SJCRH30 (cell line): ENCODE measurements around a stretch of chr6.

DNA sequence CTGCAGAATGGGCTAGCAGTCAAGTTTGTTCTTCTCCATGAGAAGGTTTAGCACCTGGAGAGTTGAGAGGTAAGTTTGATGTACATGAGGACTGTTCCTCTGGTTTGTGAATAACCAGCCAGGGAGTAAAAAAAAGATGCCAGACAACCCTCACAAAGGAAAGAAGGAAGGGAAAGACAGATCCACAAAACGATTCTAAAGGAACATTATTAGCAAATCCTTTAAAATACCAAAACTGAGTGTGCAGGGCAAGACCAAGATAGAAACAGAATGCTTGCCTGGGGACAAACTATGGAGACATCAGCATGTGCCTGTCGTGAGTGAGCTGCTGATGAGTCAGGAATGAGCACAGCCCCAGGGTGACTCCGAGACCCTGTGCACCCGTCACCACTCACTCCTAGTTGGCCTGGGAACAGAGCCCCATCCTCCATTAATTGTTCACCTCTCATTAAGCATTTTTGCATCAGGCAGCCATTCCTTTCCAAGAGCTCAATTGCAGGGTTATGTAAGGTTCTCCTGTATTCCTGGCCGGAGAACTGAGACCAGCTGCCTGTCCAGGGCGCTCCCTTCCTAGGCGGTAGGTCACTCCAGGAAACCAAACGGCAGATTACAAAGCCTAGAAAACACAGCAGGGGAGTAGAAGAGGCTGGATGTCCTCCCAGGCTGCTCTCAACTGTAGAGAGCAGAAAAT is 532.9 kb upstream of the JARID2 start:
- RAMPAGE, long total RNA = no peak

GRCh38 chr6:14743877-14744359 is 502.0 kb upstream of the JARID2 start:
- RAMPAGE, long total RNA = no peak

- RAMPAGE, long total RNA = no peak
These were observed 455.8 kb upstream of the JARID2 start for GRCh38 chr6:14790098-14790461.

DNA sequence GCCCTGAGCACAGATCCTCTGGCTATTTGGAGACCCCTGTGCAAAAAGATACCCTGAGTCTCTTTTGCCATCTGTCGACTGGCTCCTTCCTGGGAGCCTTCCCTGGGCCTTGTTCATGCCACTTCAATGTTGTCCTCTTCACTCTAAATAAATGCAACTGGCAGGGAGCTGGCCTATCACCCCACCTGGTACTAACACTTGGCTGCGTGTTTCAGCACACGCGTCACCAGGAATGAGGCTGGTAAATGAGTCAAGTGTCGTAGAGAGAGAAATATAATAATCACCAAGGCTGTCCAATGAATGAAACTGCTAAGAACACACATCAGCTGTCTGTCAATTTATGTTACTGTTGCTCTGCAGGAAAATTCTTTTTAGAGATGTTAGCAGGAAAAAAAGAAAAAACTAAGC is 374.6 kb upstream of the JARID2 start:
- RAMPAGE, long total RNA = no peak

- RAMPAGE, long total RNA = no peak
These were observed 1.1 kb upstream of the JARID2 start for GRCh38 chr6:15244622-15245262.

GRCh38 chr6:15246951-15247407 is 1.1 kb downstream of the JARID2 start:
- RAMPAGE, long total RNA = no peak

GRCh38 chr6:15373700-15374299 is 127.9 kb downstream of the JARID2 start:
- RAMPAGE, long total RNA = no peak

DNA sequence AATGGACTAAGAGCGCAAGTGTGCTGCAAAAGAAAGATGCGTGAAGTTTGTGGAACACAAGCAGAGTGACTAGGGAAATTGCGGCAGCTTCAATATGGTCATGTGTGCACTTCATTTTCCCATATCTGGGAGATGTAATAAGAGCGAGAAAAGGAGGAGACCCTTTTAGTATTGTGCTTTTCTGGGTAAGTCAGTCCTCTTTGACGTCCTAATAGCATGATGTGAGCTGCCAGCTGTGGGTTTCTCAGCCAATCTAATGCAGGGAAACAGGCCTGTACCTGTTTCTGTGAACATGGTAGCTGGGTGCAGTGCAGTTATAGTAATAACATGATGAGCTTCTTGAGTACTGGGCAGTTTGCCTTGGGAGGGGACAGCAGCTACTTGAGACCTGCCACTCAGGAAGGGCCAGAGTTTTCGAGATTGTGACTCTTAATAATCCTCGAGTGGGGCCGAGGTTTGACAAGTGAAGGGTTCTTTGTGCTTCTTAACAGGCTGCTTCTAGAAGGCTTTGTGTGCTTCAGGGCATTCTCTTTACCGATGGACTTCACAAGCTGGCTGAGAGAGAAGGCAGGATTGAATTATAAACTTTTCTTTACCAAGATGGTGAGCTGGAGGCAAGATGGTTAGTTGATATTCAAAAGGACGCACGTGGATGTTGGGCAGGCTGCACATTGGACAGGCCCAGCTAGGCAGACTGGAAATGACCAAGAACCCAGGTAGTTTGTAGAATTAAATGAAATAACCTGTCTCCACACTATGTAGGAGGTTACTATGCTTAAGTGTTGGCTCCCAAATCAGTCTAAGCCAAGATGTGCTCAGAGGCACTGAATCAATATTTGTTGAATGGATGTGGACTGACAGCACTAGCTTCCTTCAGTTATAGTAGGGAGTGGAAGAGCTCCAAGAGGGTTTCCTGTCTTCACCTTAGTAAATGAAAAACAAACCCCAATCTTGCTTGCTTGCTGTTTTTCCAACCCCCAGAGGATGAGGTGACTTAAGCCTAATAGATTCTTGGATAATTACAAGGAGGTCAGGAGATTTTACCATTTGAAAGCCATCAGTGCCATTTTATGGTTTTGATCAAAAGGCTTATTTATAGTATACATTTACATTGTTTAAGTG is 180.3 kb downstream of the JARID2 start:
- RAMPAGE, long total RNA = no peak

DNA sequence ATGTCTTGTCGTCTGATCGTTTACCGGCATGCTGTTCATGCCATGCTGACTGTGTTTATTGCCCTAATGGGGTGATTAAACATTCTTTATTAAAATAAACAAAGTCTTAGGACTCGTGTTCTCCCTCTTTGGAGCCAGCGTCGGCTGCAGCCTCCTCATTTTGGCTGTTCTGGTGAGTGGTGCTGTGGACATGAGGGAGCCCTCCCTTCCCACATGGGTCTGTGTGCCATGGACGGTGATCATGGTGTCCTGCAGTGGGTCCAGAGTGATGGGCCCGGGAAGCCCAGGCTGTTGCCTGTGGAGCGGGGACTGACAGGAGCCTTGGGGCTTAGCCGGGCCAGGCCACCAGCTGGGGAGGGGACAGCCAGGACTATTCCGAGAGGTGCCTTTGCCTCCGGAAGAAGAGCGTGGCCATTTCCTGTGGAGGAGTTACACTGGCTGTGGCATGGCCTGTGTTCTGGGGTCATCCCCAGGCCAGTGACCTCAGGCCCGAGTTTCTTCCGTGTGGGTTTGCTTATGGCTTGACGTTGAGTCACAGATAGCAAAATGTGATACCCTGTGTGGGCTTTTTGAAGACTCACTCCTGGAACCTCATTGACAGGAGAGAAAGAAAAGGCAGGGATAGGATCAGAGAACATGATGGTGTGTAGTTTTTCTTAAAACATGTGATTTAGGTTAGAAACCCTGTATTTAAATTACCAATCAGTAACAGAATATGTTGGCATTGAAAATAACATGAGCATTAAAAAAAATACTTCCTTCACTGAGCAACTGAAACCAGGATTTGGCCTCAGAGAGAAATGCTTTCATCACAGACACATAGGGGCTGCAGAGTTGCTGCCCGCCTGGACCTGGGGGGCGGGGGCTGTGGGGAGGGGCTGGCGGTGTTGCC is 153.3 kb downstream of the DTNBP1 start:
- RAMPAGE, long total RNA = no peak

- RAMPAGE, long total RNA = no peak
These were observed 138.3 kb downstream of the DTNBP1 start for GRCh38 chr6:15524467-15524979.

DNA sequence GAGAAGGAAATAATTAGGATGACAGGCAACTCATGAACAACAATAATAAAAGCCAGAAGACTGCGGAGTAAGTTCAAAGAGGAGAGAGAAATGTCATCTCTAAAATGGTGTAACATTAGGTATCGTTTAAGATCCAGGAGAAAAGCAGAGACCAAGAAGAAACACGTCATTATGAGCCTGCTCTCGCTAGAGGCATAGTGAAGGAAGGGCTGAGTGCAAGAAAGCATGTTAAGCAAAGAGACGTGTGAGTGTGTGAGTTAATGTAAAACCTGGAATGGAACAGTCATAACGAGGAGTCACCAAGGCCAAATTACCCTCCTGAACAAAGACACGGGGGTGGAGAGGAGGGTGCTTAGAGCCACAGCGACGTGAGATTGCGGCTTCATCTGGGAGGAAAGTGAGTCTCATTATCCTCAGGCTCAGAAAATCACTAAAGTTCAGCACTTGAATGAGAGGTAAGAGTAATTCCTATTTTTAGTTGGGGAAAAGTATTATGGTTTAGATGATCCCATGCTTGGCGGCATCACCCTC is 136.7 kb downstream of the DTNBP1 start:
- RAMPAGE, long total RNA = no peak

DNA sequence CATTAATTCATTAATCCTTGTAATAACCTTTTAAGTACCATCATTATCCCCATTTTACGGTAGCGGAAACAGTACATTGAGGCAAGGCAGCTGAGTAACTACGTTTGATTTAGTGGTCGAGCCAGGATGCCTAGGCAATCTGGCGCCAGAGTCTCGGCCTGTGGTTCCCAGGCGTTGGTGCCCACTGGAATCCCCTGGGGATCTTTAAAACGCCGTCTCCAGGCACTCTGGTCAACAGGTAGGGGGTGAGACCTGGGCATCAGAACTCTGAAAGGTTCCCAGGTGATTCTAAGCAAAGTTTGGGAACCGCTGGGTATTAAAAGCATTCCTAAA is 1.0 kb downstream of the DTNBP1 start:
- RAMPAGE, long total RNA = no peak

- RAMPAGE, long total RNA = no peak
These were observed 19.9 kb downstream of the GMPR start for GRCh38 chr6:16257902-16259127.

DNA sequence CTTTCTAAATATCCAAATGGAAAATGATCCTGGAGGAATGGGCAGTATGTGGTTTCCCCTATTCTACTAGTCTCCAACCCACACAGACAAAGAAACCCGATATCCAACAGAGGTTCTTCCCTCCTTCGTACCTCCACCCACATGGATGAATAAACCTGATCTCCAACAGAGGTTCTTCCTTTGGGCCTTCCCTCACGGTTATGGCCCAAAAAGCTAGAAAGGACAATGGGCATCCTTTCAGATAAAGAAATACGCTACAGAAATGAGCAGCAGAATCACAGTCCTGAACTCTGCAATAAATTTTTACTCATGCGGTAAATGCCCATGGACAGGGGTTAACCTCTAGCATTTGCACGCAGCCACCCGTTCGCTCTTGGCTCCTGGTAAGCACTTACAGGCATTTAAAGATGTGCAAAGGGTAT is 130.8 kb downstream of the GMPR start:
- RAMPAGE, long total RNA = no peak

GRCh38 chr6:16413997-16414740 is 175.8 kb downstream of the GMPR start:
- RAMPAGE, long total RNA = no peak

- RAMPAGE, long total RNA = no peak
These were observed 91.1 kb downstream of the ATXN1 start for GRCh38 chr6:16670071-16670734.

GRCh38 chr6:16685060-16685772 is 76.0 kb downstream of the ATXN1 start:
- RAMPAGE, long total RNA = no peak

DNA sequence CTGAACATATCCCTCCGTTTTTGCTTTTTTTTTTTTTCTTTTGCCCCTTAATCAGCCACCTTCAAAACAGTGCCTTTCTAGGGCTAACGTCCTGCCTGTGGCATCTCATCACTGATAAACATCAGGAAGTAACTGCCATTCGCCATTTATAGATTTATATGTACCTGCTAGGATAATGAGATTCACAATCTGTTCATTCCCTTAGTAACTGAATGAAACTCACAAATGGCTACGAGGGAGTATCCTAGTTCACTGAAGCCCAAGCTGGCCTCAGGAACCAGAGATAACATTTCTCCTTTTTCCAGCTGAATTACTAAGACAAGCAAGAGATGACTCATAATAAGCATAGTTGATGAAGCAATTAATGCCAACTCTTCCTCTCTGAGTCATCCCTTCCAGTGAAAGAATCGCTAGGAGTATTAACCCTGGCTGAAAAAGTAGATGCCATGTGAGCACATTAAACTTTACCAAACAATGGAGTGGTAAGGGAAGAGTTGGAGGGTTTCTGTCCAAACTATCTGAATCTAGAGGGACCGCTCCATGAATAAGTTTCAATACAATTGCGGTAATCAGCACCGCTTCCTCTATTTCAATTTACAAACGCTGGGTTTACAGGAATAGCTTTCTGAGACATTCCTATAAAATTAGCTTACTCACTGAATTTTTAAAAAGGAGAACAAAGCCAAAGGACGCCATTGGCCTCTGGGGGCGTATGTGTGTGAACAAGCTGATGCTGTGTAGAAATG is 48.4 kb downstream of the ATXN1 start:
- RAMPAGE, long total RNA = no peak

- RAMPAGE, long total RNA = no peak
These were observed 37.3 kb downstream of the ATXN1 start for GRCh38 chr6:16723909-16724318.

DNA sequence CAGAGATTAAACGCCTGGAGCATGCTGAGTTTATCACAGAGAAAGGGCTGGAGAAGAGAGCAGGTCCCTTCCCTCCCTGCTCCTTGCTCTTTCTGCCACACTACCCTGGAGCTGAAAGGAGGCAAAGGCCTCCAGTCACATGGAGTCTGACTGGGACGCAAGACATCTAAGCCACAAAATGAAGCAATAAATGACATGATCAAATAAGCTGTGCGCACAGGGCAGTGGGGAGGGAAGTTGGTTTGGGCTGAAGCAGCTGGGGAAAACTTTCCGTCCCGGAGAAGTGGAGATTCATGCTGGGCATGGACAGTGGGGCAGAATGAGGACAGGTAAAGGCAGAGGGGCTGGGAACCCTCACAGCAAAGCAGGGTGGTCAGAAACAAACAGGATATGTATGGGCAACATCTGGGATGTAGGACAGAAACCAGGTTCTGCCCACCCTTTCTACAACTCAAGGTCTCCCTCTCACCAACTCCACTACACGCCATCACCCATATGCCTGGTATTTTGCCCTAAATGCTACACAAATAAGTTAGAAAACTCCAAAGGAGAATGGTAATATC is 33.1 kb downstream of the ATXN1 start:
- RAMPAGE, long total RNA = no peak